BE2C (cell line): ENCODE data around the gene RALGAPB.

DNA sequence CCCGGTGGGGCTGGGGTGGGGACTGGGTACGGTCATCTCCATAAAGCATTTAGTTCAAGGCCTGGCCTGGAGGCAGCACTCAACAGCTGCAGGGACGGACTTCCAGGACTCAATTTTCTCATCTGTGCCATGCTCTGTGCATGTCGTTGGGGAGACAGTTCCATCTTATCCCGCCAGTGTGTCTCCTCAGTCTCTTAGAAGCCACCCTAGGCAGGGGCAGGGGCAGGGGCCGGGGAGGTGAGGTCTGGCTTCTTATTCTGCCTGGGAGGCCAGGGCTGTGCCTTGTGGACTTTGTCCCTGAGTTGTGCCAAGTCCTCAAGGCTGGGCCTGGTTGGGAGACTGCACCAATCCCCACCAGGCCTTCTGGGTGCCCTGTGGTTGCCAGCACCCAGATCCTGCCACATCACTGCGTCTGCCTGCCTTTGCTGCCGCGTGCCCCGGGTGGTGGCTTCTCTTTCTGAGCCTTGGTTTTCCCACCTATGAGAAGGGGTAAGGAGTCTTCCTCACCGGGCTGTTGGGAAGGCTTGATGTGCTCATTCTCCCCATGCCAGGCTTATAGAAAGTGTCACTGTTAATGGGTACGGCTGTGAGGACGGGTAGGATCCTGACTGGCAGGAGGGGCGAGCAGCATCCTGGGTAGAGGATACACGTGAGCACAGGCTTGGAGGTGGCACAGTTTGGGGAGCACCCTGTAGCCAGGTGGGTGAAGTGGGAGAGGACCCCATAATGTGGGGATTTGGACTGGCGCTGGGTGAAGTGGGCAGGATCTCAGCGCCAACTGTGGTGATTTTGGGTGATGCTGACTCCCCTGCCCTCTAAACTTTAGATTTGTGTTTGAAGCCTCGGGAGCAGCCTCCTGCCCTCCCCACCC is 8.7 kb downstream of the SRC start:
- RRBS, result 93% methylated on average over 2 of the region's 18 CpGs

DNA sequence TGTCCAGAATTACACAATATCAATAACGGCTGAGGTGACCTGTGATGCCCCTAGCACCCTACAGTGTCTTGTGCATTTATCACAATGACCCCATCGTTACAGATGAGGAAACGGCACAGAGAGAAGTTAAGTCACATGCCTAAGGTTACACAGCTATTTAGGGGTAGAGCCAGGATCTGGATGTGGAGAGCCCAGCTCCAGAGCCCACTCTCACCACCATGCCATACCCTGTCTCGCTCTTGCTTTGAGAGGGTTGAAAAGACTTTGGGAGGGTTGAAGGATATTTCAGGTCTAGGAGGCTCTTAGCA is 36.2 kb downstream of the SRC start:
- RRBS, result no CpG with 5 or more reads among the region's 4 CpGs

- RRBS, result no CpG with 5 or more reads among the region's 3 CpGs
Measured at GRCh38 chr20:37699074-37699780, 5.4 kb downstream of the CTNNBL1 start.

- RRBS, result no CpG with 5 or more reads among the region's 6 CpGs
Measured at GRCh38 chr20:37823340-37824128, 79.4 kb upstream of the VSTM2L start.

GRCh38 chr20:37983965-37984644 is 49.2 kb downstream of the TTI1 start:
- RRBS, result no CpG with 5 or more reads among the region's 15 CpGs

GRCh38 chr20:38143704-38143982 is 21.4 kb downstream of the TGM2 start:
- RRBS, result no CpG with 5 or more reads among the region's 4 CpGs

DNA sequence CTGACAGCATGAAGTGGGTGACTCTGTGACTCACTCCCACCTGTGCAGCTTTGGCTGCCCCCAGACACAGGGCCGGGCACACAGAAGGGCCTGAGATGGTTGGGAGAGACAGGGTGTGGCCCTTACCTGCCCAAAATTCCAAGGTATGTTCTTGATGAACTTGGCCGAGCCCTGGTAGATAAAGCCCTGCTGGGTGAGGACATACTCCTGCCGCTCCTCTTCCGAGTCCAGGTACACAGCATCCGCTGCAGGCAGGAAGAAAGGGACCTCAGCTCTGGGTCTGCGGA is 14.3 kb downstream of the TGM2 start:
- RRBS, result no CpG with 5 or more reads among the region's 6 CpGs

GRCh38 chr20:38155686-38156254 is 9.3 kb downstream of the TGM2 start:
- RRBS, result 97% methylated on average over 4 of the region's 14 CpGs

DNA sequence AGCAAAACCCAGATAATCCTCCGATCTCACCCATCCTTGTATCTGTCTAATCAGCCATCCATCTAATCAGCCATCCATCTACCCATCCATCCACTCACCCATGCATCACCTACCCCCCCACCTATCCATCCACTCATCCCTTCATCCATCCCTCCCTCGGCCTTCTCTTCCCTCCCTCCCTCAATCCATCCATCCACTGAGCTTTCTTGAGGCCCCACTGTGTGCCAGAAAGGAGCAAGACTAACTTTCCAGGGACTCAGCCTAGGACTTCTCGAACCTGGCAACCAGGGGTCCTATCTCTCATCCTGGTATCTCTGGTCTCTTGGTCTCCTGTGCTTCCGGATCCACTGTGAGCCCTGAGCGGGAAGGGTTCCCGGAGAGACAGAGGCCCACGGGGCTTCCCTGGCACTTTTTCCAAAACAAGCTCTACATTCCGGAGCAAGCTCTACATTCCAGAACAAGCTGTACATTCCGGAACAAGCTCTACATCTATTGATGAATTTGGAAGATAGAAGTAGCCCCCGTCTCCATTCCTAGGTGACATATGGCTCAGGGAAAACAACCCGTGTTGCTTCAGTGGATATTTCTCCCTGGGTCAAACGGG is 1.2 kb upstream of the TGM2 start:
- RRBS, result 95% methylated on average over 4 of the region's 12 CpGs

- RRBS, result no CpG with 5 or more reads among the region's 4 CpGs
Measured at GRCh38 chr20:38168833-38169319, 3.8 kb upstream of the TGM2 start.

DNA sequence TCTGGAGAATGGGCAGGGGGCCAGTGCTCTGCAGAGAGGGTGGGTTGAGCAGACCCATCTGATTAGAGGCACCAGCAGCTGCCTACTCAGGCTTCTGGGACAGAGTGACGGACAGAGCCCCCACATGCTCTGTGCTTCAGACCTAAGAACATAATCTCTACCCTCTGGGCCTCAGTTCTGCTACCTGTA is 26.0 kb upstream of the TGM2 start:
- RRBS, result no CpG with 5 or more reads among the region's 1 CpG

- RRBS, result 2% methylated on average over 9 of the region's 62 CpGs
Measured at GRCh38 chr20:38446376-38447336, 26.0 kb upstream of the RALGAPB start.

DNA sequence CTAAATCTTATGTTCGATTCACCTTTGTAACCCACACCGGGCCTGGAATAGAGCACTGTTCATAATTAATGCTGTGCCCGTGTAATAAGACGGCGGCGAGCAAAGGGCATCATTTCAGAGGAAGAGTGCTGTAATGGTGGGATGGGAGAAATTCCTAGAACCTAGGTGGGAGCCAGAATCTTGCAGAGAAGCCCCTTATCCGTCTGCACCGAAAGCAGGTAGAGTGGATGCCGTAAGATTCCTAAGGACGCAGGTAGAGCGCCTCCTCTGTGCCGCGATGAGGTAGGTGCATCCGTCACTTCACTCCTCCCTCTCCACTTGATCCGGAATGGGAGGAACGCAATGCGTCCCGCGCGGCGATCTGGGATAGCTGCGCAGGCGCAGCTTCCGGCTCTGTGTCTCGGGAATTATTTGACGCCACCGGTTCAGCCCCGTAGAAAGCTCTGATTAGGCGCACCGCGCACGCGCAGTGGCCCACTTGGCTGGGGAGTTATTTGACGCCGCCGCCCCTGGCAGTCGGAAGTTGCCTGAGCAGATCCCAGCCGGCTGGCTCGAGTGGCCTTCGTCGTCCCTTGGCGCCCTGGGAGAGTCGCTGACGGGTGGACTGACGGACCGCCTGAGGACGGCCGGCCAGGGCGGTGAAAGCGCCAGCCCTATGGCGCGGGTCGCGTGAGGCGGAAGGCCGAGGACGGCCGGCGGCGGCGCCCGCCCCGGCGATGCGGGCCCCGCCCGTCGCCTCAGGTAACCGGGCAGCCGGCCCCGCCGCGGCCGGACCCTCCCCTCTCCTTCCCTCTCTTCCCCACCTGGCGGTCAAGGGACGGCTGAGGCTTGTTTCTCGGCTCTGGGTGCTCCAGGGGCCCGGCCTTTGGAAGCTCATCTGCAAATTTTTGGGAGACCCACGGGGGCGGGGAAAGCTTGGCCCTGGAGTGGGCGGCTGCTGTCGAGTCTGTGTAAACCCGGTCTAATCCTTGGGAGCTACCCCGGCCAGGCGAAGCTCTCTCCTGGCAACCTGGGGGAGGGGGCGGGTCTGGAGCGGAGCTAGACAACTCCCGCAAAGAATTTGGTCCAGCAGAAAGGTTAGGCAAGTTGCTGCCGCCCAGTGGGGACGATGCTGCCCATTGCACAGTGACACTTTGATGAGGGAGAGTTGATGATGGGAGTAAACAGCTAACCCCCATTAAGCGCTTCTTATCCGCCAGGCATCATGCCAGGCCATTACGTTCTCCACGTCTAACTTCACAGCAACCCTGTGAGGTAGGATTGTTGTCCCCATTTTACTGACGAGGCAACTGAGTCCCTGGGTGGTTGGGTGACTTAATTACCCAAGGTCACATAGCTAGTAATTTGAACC is at the start of gene RALGAPB:
Gene RALGAPB (plus strand): TSS at position 515 of the 1,351 bp plus-strand sequence.
- RRBS, result under 1% methylated on average over 41 of the region's 95 CpGs

GRCh38 chr20:38532781-38533188 is 48.2 kb upstream of the ADIG start:
- RRBS, result no CpG with 5 or more reads among the region's 4 CpGs

DNA sequence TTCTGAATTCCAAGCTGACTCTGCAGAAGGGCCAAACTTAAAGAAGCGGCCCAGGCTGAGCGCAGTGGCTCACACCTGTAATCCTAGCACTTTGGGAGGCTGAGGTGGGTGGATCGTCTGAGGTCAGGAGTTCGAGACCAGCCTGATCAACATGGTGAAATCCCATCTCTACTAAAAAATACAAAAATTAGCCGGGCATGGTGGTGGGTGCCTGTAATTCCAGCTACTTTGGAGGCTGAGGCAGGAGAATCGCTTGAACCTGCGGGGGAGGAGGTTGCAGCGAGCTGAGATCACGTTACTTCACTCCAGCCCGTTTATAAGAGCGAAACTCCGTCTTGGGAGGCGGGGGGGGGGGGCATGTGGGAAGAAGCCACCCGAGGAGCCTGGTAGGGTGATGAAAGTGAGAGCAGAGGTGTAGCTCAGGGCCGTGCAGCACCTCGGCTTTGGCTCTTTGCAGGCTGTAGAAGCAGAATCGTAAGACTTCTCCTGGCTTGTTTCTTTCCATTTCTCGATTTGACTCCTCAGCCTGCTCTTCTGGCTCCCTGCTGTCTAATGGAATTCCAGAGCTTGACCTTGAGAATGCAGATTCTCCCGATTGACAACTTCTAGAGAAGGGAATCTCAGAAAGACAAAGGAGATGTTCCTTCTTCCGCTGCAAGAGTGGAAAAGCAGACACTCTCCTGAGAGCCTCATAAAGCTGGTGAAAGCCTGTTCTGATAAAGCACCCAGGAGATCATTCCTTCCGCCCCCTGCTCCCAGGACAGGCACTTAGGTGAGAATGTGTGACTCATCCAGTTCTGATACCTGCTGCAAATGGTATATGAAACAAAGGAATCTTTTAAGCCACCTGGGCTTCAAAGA is 26.1 kb upstream of the PPP1R16B start:
- RRBS, result no CpG with 5 or more reads among the region's 21 CpGs

DNA sequence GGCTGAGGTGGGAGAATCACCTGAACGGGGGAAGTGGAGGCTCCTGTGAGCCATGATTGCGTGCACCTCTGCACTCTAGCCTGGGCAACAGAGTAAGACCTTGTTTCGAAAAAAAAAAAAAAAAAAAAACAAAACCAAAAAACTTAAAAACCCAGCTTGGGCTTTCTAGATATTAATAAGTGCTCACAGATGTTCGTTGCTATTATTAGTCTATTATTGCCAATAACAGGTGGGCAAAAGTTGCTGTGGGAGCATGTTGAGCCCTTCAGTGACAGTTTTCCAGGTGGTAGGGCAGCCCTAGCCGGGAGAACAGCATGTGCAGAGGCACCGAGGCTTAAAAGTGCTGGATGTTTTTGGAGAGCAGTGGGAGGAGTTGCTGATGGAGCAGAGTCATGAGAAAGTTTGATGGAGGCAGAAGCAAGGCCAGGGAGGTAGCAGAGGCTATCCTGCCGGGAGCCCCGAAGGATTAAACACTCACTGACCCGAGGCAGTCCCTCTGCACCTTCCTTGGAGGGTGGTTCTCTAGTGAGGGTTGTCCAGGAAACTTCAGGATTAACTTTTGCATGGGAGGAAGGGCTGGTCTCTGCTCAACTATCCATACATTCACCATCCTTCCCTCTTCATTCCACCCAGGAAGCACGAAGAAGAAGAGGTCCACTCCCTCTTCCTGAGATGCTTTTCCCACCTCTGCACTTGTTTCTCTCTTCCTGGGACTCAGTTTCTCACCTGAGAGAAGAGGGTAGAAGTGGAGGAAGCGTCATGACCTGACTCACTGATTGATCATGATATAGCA is 4.6 kb downstream of the PPP1R16B start:
- RRBS, result no CpG with 5 or more reads among the region's 11 CpGs

GRCh38 chr20:38835516-38836032 is 30.1 kb downstream of the PPP1R16B start:
- RRBS, result no CpG with 5 or more reads among the region's 19 CpGs

GRCh38 chr20:38845363-38846063 is 40.0 kb downstream of the PPP1R16B start:
- RRBS, result no CpG with 5 or more reads among the region's 7 CpGs

DNA sequence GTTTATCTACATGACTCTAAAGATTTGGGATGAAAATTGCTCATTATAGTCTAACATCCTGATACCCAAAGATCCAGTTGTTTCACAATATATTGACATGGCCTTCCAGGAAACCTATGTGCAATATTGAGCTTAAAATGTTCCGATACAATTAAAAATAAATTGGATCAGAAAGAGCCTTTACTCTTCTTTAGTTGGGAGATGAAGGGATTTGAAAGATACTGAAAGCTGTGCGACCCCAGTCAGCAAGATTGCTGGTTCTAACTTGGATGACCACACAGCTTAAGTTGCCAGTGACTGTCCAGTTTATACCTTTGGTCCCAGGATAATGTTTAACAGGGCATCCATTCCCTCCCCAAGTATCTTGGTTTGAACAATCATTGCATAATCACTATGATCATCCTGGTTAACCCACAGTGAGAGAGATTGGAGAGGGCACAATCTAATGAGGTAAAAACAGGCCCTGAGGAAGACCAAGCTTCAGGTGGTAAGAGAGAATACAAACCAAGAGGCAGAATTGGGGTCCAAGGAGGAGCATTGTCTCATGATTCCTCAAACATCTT is 798.4 kb downstream of the MAFB start:
- RRBS, result no CpG with 5 or more reads among the region's 2 CpGs

DNA sequence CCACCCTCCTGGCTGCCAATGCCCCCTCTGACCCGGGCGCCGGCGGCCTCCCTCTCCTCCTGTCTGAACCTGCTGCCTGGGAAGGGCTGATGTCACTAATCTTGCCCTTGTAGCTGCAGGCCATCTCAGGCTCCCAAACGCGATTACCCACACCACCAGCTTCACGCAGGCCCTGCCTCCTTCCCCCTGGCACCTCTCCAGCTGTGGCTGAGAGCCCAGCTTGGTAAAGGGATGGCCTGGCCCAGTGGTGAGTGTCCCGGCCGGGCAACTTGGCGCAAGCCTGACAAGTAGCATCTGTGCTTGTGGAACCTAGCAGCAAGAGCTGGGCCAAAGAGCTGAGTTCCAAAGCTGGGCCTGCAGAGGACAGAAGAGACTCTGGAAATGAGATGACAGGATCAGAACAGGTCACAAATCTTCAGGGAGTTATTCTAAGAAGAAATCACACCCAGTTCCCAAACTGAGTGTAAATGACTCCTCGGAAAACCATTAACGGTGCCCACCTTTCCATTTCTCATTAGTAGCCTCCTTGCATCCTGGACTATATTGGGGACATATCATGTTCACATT is 401.7 kb downstream of the MAFB start:
- RRBS, result no CpG with 5 or more reads among the region's 12 CpGs